Glomerular endothelial cell (primary cell): ENCODE data around the genes CDK10, SPATA2L and ZNF276.

GRCh38 chr16:89479423-89479701 is 11.0 kb downstream of the ANKRD11 start:
- RAMPAGE, long total RNA, result no peak

DNA sequence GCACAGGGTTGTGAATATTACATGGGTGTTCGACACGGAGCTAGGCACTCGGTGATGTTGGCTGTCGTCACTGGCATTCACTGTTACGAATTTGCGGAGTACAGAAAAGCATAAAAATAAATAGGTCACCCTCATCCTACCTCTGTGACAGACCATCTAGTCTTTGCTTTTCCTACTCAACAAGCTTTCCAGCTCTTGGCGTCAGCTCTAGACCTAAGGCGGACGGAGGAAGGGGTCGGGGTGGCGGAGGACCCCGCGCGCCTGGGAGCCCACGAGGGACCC is 934 bp upstream of the SPG7 start:
- RAMPAGE, long total RNA, result no peak

GRCh38 chr16:89525155-89525719 is 17.0 kb downstream of the SPG7 start:
- RAMPAGE, long total RNA, result no peak

DNA sequence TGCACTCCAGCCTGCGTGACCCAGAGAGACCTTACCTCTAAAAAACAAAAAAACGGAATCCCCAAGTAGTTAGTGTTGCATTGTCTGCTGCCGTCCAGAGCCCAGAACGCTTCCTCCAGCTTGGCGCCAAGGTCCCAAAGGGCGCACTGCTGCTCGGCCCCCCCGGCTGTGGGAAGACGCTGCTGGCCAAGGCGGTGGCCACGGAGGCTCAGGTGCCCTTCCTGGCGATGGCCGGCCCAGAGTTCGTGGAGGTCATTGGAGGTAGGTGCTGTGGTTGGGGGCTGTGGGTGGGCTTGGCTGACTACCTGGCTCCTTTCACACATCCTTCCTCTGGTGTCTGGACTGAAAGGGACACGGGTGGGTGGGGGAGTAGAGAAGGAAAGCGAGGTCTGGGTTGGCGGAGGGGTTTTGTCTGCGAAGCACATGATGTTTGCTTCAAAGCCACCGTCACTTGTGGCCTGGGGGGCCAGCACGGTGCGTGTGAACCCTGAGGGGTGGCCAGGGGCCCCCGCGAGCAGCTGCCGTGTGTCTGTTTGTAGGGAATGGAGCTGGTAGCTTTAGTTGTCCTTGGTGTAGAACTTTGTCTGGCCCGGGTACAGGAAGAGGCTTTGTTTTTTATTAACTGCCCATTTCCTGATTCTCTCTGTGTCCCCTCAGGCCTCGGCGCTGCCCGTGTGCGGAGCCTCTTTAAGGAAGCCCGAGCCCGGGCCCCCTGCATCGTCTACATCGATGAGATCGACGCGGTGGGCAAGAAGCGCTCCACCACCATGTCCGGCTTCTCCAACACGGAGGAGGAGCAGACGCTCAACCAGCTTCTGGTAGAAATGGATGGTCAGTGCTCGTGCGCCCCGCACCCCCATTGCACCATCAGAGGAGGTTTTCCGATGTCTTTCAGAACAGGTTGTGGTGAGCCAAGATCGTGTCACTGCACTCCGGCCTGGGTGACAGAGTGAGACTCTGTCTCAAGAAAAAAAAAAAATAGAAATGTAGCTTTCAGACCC is 23.9 kb downstream of the SPG7 start:
- RAMPAGE, long total RNA, result no peak

DNA sequence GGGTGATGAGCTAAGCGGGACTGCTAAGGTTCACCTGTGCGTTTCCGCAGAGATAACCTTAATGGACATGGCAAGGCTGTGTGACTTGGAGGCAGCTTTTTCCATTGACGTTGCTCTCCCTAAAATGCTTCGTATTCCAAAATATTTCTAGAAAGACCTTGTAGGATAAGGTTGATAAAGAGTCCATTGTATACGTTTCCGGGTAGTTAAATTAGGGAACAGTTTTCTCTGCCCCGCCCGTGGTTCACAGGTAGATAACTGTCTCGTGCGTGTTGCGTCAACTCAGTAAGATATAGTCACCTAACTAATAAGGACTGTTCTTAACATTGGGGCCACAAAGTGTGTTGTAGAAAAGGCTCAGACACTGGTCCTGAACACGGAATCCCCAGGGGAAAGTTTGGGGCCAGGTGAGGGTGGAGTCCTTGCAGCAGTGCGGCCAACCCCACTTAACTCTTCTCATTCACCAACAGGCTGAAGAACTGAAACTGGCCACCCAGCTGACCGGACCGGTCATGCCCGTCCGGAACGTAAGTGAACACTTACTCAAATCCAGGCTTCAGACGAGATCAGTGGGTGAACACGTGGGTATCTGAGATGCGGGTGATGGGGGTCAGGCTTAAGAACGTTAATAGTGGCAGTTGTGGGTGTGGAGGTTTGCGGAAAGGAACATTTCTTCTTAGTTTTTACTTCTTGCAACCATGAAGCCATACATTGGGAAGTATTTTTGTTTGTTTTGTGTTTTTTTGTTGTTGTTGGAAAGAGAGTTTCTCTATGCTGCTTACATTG is 1.6 kb downstream of the RPL13 start:
- RAMPAGE, long total RNA, result no peak

DNA sequence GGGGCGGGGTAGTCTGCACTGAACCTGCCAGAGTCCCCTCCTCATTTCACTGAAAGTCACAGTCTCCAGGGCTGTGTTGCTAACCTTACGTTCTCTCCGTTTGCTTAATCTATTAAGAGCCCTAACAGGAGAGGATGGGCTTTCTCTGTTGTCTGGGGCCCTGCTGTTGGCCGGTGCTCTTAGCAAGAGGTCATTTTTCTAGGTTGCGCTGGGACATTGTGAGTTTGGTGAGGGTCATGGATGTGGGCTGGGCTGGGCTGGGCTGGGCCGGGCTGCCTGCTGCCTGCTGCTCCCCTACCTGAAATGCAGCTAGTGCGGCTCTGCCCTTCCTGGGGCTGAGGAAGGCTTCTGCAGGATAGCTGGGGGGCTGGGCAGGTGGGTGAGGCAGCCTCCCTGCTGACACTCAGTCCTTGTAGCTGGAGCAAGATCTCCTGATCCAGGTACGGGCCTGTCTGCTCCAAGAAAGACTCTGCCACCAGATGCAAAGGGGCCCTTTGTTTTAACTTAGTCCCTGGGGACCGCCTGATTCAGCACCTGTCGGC is 4.6 kb downstream of the RPL13 start:
- RAMPAGE, long total RNA, result no peak

DNA sequence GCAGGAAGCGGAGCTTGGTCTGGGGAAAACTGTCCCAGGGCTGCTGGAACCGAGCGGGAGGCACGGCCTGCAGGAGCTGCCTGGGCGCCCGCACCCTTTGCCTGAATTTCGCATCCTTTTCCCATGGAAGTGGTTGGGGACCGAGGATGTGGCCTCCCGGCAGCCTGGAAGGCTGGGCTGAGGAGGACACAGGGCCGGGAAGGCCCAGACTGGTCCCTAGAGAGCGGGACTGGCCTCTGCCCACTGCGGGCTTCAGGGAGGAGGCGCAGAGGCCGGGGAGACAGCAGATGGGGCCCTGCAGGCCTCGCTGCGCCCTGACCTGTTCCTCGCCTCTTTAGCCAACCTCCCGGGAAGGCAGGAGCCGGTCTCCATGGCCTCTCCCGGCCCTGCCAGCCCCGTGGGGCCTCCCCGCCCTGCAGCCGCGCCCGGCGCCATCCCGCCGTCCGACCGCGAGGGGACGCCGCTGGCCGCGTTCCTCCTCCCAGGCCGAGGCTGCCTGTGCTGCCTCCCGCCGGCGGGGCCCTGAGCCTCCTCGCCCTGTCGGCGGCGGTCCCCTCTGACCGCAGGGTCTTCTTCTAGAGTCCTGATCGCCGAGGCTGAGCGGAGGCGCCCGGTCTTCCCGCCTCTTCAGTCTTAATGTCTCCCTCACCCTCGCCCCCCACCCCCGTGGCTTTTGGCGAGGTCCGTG is 1.1 kb upstream of the CPNE7 start:
- RAMPAGE, long total RNA, result no peak

DNA sequence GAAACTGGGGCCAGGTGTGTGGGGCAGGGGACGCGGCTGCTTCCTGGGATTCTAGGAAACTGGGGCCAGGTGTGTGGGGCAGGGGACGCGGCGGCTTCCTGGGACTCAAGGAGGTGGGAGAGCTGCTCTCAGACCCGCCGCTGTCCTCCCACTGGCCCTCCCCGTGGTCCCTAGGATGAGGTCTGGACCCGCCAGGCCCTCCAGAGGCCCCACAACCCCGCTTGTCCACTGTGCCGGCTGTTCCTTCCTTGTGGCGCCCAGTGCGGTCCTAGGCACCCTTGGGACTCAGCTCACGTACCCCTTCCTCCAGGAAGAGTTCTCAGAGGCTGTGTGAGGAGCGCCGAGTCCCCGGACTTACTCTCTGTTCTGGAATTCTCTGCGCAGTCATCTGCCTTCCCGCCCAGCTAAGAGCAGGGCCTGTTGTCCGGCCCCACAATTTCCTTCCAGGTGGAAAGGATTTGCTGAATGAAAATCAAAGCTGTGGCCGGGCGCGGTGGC is 638 bp downstream of the DPEP1 start:
- RAMPAGE, long total RNA, result no peak

DNA sequence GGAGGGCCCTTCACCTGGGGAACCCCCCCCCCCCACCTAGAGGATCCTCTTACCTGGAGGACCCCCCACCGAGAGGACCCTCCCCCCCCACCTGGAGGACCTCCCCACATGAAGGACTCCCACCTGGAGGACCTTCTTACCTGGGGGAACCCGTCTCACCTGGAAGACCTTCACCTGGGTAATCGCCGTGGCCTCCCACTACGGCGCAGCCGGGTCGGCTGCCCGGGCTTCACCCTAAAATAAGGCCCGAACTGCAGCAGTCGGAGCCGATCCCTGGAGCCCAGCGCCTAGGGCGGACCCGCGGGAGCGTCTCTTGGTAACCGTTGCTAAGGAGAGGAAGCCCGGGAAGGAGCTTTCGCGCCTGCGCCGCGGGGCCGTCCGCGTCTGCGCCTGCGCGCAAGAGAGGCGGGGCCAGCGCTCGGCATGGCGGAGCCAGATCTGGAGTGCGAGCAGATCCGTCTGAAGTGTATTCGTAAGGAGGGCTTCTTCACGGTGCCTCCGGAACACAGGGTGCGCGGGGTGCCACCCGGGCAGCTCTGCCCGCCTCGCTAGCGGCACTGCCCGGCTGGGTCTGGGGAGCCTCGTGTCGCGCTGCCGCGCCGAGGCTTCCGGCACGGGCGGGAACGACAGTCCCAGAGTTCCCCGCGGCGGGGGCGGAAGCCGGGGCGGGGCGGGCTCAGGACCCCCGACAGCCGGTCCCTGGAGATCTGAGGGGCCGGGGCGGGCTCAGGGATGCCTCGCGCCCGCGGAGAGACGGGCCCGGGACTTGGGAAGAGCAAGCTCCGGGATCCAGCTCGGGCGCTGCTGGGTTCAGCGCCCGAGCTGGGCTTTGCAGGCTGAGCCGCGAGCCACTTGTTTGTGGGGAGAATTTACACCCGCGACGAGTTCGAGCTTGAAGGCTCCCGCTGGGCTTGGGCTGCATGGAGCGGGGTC is at the start of gene CDK10:
CDK10 (plus strand) TSS at position 402 of the 933 bp plus-strand sequence.
- RAMPAGE, long total RNA, result no peak

GRCh38 chr16:89695667-89696076 is 5.8 kb downstream of the SPATA2L start:
- RAMPAGE, long total RNA, result no peak

DNA sequence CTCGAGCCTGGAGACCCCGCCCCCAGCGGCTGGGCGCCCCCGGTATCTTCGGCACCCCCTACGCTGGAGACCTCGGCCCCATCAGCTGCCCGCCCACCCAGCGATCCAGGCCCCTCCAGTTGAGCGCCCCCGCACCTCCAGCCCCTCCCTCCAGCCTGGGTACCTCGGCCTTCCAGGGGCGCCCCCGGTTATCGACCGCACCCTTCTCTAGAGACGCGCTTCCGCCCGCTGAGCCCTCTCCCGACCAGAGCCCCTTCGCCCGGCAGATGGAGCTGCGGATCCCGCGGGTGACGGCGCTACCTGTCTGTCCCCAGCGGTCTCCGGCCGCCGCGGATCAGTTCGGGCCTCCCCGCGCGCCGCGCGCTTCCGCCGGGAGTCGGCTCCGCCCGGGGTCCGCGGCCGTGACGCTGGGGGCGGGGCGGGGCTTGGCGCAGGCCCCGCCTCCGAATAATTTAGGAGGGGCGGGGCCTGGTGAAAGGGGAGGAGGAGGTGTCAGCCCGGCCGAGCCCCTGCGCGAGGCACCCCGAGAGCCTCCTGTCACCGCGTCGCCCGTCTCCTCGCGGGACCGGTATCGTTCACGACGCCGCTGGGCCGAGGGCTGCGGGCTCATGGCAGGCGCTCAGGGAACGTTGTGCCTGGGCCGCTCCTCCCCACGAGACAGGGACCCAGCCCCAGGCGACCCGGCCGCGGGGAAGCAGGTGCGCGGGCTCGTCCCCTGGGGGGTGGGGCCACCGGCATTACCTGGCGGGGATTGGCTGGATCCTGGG is at the start of gene SPATA2L:
SPATA2L (minus strand) TSS at position 378 of the 767 bp plus-strand sequence.
- RAMPAGE, long total RNA, result no peak

- RAMPAGE, long total RNA, result no peak
Observed at GRCh38 chr16:89707076-89707512, 5.6 kb upstream of the SPATA2L start.

- RAMPAGE, long total RNA, result no peak
Observed at GRCh38 chr16:89712171-89712968, 8.3 kb downstream of the VPS9D1 start.

DNA sequence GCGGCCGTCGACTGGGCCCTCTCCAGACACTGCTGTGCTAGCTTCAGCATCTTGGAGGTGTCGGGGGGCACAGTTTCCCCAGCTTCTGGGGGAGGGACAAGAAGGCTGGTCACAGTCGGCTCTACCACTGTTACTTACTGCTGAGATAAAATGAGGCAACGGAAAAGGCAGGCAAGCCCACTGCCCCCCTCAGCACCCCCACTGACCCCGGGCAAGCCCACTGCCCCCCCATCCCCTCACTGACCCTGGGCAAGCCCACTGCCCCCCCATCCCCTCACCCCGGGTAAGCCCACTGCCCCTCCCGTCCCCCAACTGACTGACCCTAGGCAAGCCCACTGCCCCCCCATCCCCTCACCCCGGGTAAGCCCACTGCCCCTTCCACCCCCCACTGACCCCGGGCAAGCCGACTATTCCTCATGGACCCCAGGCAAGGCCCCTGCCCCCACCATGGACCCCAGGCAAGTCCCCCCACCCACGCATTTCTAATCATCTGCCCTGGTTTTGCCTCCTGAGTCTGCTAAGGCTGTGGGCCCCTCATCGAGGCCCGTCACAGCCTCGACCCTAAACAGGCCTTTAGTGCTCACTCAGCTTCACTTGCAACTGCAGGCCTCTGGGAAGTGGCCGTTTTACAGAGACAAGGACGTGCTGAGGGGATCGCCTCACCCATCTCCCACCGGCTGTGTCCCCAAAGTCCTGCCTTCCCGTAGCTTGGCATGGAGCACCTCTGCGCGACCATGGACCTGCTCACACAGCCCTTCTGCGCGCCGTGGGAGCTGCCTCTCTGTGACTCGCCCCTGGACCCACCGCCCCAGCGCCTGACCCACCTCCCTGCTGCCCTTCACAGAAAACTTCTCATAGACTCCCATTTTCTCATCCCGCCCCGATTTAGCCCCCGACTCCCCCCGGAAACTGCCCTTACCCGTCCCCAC is 3.7 kb downstream of the VPS9D1 start:
- RAMPAGE, long total RNA, result no peak

GRCh38 chr16:89721144-89721770 is at the start of gene ZNF276:
ZNF276 (plus strand) TSS chr16:89721537.
- RAMPAGE, long total RNA, result no peak

GRCh38 chr16:89798478-89799533 is 17.6 kb downstream of the FANCA start:
- RAMPAGE, long total RNA, result no peak

GRCh38 chr16:89818801-89819207 is 2.4 kb upstream of the FANCA start:
- RAMPAGE, long total RNA, result no peak

DNA sequence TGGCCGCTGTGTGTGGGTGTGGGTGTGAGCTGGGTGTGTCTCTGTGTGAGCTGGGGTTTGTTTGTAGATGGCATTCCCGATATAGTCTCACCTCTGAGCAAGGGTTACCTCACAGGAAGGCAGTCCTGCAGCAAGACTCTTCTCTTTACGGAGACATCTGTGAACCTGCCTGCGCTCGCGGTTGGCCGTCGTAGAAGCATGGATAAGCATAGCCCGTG is 5.5 kb downstream of the SPIRE2 start:
- RAMPAGE, long total RNA, result no peak

- RAMPAGE, long total RNA, result no peak
Observed at GRCh38 chr16:89847506-89848247, 19.4 kb downstream of the SPIRE2 start.

GRCh38 chr16:89853242-89853752 is 20.1 kb upstream of the TCF25 start:
- RAMPAGE, long total RNA, result no peak